Frontal cortex (tissue), 2 donors: ENCODE measurements around a stretch of chr1.

GRCh38 chr1:114033095-114033701, 53.9 kb downstream of the OLFML3 start:
- RAMPAGE, long total RNA = no peak

DNA sequence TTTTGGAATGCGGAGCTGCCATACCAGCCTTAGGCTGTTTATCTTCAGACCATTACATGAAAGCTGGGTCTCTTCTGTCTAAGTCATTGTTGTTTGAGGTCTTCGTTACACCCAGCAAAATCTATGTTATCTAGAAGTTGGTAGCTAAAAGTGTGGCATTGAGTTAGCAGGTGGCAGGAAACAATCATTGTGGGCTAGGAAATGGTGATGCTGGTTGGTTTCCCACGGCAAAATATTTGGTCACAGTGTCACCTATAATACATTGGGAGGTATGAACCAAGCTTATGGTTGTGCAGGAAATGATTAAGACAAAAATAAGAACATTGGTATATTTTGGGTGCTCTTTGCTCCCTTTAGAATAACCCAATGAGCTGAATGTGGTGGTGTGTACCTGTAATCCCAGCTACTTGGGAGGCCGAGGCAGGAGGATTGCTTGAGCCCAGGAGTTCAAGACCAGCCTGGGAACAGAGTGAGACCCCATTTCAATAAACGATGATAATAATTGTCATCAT, 169.7 kb downstream of the TRIM33 start:
- RAMPAGE, long total RNA = no peak

- RAMPAGE, long total RNA = no peak
Observed at GRCh38 chr1:114390436-114391040, 120.5 kb downstream of the TRIM33 start.

DNA sequence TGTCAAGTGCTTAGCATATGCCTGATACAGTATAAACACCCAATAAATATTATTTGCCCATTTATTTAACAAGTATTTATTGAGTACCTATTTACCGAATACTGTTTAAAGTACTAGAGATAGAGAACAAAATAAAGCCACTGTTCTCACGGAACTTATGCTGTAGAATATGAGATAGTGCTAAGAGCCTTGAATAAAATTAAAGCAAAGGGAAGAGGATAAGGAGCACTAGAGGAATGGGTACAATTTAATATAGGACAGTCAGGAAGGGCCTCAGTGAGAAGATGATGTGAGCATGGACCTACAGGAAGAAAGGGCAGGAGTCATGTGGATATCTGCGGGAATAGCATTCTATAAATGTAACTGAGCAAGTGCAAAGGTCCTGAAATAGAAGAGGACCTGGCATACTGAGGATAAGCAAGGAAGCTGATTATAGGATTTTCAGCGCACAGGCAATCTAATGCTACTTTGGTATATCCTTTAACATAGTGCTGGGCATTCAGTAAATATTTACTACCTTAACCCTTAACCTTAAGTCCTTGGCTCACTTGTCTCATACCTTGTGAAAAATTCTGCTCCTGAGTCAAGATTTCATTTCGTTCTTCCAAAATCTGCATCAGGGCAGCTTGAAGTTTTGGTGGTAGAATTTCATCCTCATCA, 12.6 kb upstream of the BCAS2 start:
- RAMPAGE, long total RNA = no peak

DNA sequence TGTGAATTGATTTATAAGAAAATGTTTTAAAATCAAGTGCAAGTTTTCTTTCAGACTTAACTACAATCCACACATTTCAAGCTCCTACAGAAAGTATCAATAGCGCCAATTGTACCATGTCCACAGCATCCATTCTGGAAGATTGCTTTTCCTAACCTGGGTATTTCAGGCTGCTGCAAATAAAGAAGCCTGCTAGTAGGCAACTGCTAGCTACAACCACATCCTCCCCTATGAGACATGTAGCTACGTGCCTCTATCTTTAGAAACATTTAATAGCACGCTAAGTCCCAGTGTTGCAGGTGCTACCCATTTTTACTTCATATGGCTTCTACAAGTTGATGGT, 7.3 kb upstream of the AMPD1 start:
- RAMPAGE, long total RNA = no peak

GRCh38 chr1:114727515-114728276, 11.1 kb upstream of the NRAS start:
- RAMPAGE, long total RNA = no peak

GRCh38 chr1:114748607-114749287, 9.0 kb downstream of the CSDE1 start:
- RAMPAGE, long total RNA = no peak

- RAMPAGE, long total RNA = no peak
Observed at GRCh38 chr1:115067561-115068052, 21.7 kb downstream of the TSPAN2 start.

DNA sequence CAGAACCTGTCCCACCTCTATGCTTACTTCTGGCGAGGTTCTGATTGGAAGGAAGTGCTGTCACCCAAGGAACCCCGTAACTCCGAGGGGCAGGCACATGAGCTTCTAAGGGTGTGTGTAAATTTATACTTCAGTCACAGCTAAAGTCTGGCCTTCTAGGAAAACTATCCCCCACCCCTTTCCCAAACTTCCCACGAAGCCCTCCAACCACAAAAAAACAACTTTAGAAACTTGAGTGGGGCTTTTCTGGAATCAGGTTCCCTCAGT, 3.9 kb downstream of the TSPAN2 start:
- RAMPAGE, long total RNA = no peak

GRCh38 chr1:115089835-115090572, 701 bp upstream of the TSPAN2 start:
- RAMPAGE, long total RNA = no peak

GRCh38 chr1:115168887-115169245, 79.6 kb upstream of the TSPAN2 start:
- RAMPAGE, long total RNA = no peak

GRCh38 chr1:115184352-115185330, 95.3 kb upstream of the TSPAN2 start:
- RAMPAGE, long total RNA = no peak

GRCh38 chr1:115266521-115267161, 71.4 kb downstream of the NGF start:
- RAMPAGE, long total RNA = no peak

DNA sequence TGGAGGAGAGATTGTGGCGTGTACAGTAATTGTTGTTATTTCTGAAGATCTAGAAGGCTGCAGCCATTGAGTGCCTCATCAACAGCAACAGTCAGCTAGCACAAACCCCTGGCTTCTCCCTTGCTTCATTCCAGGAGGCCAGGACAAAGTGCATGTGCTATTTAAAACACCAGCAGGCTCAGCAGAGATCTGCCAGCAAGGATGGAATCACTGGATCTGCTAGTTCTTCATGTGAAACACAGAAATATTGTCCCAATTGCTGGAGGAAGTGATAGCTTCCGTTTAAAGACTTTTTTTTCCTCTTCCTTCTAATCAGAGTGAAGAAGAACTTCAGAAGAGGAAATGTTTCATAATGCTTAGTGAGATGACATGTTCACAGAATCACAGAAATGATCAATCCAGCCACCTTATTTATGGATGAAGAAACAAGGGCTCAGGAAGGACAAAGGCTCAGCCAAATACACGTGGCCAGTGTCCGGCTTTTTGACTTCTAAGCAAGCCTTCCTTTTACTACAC, 3.0 kb upstream of the NGF start:
- RAMPAGE, long total RNA = no peak

DNA sequence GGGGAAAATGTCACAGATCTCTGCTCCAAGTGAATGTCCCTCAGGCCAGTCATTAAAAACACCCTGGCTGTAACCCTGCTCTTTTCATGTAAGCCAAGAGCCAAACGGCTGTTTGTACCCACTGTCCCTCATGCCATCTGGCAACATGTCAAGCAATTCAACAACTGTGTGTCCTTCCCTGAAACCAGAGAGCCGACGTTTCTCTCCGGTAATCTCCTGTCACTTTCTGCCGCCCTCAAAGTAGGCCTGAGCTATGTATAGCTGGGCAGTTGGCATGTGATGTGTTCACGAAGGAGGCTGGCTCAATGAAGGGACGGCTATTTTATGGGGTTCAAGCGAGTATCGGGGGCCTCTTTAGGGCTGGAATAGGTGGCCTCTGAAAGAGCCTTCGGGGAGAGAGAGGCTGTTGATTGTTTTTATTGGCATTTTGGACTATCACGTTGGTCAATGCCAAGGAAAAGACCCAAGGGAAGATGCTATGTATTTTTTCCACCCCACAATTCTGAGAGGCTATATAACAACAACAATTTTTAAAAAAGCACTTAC, 14.5 kb downstream of the CASQ2 start:
- RAMPAGE, long total RNA = no peak

DNA sequence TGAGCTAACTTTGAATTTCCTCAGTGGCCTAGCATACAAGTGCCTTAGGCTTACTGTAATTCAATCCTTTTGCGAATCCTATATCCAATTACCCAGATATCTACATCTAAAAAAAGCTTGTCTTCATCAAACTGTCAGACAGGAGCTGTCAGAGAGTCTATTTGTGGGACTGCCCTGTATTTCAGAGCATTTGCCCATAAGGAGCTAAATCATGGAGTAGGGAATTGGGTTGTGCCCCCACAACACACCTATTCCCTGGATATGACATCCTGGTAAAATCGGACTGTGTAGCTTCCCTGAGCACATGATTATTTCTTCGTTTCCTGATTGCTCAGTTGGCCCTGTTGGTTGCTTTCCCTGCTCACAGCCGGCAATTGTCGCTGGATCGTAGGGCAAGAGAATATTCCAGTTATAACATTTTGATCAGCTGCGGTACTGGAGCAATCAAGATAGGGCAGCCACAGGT, 766 bp upstream of the MAB21L3 start:
- RAMPAGE, long total RNA = no peak

GRCh38 chr1:116123509-116124780, 12.7 kb downstream of the MAB21L3 start:
- RAMPAGE, long total RNA = no peak

DNA sequence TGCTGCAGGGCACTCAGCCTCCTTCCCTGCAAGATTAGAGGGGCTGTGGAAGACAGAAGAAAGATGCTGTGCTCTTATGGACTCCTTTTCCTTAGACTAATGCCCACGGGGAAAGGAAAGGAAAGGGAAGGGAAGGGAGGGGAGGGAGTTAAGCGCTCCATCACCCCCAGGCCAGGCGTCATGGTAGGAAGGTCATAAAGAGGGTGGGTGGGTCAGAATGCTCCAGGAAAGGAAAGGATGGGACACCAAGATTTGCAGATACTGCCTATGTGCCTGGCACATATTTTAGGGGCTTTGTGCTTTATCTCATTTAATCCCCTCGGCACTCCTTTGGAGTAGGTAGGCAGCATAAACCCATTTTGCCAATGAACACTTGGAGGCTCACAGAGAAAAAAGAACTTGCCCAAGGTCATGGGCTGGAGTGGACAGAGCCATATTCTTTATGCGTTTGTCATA, 41.4 kb downstream of the MAB21L3 start:
- RAMPAGE, long total RNA = no peak

GRCh38 chr1:116168296-116168790, 57.1 kb downstream of the MAB21L3 start:
- RAMPAGE, long total RNA = no peak

DNA sequence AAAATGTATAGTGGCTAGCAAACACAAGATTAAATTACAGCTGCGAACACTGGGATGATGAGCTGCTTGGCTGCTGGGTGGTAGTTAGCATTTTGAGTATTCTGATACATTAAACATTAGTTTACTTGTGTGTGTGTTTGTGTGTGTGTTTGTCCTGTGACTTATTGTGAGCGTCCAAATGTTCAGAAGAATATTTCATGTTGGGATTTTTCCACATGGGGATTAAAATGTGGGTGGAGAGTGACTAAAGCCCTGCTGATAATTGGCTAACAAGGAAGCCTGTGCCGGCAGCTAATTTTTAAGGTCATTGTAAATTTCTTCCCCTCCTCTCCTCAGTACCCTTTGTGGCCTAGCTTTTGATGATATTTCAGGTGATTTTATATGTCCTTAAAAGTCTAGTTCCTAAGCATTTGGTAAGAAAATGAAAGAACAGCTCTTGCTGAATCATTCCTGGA, 2.5 kb downstream of the ATP1A1 start:
- RAMPAGE, long total RNA = no peak